Measurements from ENCODE around the genes PRR23B, COPB2 and RNF7.

GRCh38 chr3:139020920-139021398, at the start of gene PRR23B:
Gene PRR23B (minus strand): TSS chr3:139020926.
- PRO-cap, result no peak

GRCh38 chr3:139329134-139329811, 14.5 kb upstream of the MRPS22 start:
- PRO-cap, result no peak

- PRO-cap, result no peak
Observed at GRCh38 chr3:139360915-139361586, 17.2 kb downstream of the MRPS22 start.

GRCh38 chr3:139388945-139389736, at the start of gene COPB2:
Gene COPB2 (minus strand): TSS chr3:139389647.
- PRO-cap, result bidirectional peak, plus-strand start at chr3:139389875, minus-strand start at chr3:139389584

- PRO-cap, result no peak
Observed at GRCh38 chr3:139534507-139534948, 5.0 kb downstream of the RBP1 start.

GRCh38 chr3:139534949-139536131, 4.2 kb downstream of the RBP1 start:
- PRO-cap, result no peak

DNA sequence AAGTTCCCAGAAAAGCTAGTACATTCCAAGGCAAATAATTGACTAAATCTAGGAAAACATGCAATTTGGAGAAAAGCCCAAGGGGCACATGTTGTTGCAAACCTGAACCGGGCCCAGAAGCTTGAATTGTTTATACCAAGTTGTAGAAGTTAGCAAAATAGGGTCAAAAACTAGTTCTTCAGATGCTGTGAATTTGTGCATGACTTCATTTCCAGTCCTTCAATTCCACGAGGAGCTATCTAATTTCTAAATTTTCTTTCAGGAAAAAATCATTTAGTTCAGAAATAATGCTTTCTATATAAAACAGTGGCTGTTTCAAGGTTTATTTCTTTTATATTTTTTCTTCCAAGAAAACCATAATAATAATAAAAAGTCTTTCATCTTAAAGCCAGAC, 31.1 kb downstream of the TRIM42 start:
- PRO-cap, result no peak

GRCh38 chr3:140942303-140943319, 975 bp downstream of the SLC25A36 start:
- PRO-cap, result bidirectional peak, plus-strand start at chr3:140942660, minus-strand start at chr3:140942632

GRCh38 chr3:140945844-140947079, 4.6 kb downstream of the SLC25A36 start:
- PRO-cap, result no peak

- PRO-cap, result no peak
Observed at GRCh38 chr3:141331653-141332403, 36.5 kb upstream of the ZBTB38 start.

GRCh38 chr3:141386610-141387476, 18.5 kb downstream of the ZBTB38 start:
- PRO-cap, result no peak

DNA sequence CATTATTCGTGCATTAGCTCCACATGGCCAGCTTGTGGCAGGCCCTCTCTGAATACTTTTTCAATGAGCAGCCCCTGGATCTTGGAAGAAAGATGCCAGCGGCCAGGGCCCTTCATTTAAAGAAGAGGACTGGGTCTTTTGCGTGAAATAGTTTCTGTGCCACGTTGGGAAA, 33.3 kb downstream of the ZBTB38 start:
- PRO-cap, result no peak

- PRO-cap, result no peak
Observed at GRCh38 chr3:141403453-141404229, 35.3 kb downstream of the ZBTB38 start.

DNA sequence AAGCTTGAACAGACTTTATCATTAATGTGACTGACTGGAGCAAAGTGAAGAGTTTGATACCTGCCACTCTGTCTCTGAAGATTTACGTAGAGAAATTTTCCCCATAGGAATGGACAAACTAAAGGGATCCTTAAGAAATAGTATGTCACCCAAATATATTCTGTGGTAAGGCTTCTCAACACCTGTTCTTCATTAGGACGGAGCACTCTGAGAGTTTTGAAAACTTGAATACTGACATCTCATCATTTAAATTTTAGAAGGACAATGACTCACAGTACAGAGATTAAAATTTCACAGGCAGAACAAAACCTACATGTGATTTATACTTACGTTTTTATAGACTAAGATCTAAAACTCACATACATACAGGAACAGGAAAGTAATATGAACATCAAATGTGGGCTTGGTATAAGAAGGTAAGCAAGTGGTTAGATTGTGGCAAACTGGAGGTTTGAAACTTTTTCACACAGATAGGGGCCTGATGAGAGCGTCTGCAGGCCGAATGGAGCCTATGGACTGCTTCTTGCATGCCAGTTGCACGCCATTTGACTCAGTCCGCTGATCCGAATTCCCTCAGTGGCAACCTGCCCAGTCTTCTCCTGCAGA, 45.6 kb downstream of the ZBTB38 start:
- PRO-cap, result no peak

DNA sequence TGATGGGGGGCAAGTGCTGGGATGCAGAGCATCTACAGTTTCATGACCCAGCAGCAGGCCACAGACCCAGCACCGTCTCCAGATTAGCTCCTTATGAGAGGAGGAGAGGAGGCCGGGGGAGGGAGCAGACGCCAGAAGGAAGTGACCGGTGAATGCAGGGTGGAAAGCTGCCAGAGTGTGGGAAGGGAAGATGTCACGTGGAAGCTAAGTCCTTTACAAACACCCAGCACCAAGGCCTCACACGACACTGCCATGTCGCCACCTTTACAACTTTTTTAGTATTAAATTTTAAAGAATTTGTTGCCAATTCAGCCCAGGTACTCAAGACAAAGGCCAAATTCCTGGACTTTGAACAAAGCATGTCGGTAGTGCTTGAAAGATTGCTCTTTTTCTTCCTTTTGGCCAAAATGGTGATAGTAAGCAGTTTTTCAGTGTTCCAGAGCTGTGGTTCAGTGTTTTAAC, 58.1 kb downstream of the ZBTB38 start:
- PRO-cap, result no peak

DNA sequence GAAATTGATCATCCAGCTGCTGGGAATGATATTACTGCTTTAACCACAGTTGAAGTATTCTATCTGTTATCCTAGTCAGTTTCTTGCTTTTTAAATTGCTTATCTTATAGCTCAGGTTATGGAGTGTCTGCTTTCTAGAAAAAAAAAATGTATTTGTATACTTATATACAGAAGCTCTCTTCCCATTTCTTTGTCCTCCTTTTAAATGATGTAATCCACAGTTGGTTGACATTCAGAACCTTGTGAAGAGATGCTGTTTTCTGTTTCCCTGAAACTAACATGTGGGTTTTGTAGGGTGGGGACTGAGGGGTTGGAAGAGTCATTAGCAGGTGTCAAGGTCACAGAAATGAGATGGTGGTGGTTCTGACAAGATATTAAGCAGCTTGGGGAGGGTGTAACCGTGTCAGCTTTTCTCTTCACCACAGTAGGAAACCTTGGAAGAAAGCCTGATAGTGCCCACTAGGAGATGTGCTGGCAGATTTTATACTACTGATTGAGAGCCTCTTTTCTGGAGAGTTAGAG, 2.3 kb downstream of the RASA2 start:
- PRO-cap, result unidirectional peak, plus-strand start at position 343 of the sequence

- PRO-cap, result no peak
Observed at GRCh38 chr3:141552917-141553725, 66.3 kb downstream of the RASA2 start.

- PRO-cap, result no peak
Observed at GRCh38 chr3:141686615-141687518, 51.2 kb upstream of the RNF7 start.

GRCh38 chr3:141738152-141739193, at the start of gene RNF7:
Gene RNF7 (plus strand): TSS chr3:141738298.
- PRO-cap, result bidirectional peak, plus-strand start at chr3:141738313, minus-strand start at chr3:141738091; bidirectional peak, plus-strand start at chr3:141738843, minus-strand start at chr3:141738780

GRCh38 chr3:141878218-141878890, 1.9 kb downstream of the ATP1B3 start:
- PRO-cap, result unidirectional peak, minus-strand start at chr3:141878523

Data from duodenum (tissue), 1 donor.